AG04449 (cell line): ENCODE measurements around a stretch of chr20.

- RRBS, result no CpG with 5 or more reads among the region's 4 CpGs
Measured at GRCh38 chr20:40658382-40659094, 30.5 kb downstream of the MAFB start.

GRCh38 chr20:40683104-40683868, 5.8 kb downstream of the MAFB start:
- RRBS, result 9% methylated on average over 26 of the region's 66 CpGs

GRCh38 chr20:40685448-40685869, 3.6 kb downstream of the MAFB start:
- RRBS, result no CpG with 5 or more reads among the region's 6 CpGs

- RRBS, result no CpG with 5 or more reads among the region's 8 CpGs
Measured at GRCh38 chr20:41011274-41012224, 17.1 kb upstream of the TOP1 start.

DNA sequence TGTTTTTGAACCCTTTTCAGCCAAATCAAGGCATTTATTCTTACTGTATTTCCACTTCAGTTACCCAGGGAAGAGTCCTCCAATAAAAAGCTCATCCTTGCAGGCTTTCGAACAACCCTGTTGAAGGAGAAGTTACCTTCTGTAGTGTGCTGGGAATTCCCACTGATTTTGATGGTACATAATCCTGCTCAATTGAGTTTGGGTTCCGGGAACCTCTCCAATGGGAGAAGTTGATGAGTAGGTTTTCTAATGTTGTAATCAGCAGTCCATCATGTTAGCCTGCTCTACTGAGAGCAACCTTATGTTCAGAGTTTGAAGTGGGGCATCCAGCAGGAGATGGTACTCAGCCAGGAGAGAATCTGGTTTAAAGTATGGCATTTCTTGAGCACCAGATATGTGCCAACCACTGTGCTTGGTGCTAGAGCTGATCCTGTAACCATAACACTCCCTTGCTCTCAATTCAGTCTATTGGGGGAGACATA, 1.9 kb downstream of the TOP1 start:
- RRBS, result no CpG with 5 or more reads among the region's 2 CpGs

DNA sequence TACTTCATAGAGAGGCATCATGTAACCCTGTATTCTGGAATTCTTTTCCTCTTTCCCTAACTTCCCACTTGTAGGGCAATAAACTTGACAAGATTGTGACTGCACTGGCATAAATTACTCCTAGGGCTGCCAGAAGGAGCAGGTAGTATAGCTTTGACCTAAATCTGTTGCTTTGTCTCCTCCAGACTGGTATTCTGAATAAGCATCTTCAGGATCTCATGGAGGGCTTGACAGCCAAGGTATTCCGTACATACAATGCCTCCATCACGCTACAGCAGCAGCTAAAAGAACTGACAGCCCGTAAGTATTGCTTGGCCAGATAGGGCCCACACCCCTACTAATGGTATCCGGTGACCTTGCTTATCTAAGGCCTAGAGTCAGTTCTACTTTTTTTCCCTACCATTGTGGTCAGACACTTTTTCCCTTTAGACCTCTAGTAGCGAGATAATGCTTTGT, 21.2 kb upstream of the PLCG1 start:
- RRBS, result no CpG with 5 or more reads among the region's 5 CpGs

DNA sequence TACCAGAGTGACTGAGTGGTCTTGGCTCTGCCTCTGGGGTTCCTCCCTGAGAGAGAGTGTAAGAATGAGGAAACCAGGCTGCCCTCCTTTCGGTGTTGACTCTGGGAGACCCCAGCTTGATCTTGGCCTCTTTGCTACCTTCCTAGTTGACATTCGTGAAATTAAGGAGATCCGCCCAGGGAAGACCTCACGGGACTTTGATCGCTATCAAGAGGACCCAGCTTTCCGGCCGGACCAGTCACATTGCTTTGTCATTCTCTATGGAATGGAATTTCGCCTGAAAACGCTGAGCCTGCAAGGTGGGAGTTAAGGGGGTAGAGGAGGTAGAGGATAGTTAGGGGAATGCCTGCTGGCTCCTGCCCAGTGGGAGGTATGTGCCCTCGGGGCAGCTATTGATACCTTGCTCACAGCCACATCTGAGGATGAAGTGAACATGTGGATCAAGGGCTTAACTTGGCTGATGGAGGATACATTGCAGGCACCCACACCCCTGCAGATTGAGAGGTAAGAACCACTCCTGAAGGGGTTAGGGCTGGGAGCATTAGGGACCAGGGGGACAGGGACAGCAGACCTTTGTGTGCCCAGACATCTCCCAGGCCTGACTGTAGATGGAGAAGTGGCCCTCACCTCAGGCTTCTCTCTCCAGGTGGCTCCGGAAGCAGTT, 22.2 kb downstream of the PLCG1 start:
- RRBS, result 100% methylated on average over 1 of the region's 11 CpGs

DNA sequence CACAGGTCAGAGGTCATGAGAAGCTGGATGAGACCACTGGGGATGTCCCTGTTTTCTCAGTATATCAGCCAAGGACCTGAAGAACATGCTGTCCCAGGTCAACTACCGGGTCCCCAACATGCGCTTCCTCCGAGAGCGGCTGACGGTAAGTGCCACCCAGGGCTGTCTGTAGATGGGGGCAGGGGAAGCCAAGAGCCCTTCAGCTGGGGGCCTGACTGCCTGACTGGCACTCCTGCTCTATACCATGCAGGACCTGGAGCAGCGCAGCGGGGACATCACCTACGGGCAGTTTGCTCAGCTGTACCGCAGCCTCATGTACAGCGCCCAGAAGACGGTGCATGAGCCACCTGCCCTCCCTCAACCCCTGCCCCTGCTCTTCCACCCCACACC, 25.0 kb downstream of the PLCG1 start:
- RRBS, result no CpG with 5 or more reads among the region's 11 CpGs

- RRBS, result no CpG with 5 or more reads among the region's 14 CpGs
Measured at GRCh38 chr20:41168421-41169326, 31.3 kb downstream of the PLCG1 start.

DNA sequence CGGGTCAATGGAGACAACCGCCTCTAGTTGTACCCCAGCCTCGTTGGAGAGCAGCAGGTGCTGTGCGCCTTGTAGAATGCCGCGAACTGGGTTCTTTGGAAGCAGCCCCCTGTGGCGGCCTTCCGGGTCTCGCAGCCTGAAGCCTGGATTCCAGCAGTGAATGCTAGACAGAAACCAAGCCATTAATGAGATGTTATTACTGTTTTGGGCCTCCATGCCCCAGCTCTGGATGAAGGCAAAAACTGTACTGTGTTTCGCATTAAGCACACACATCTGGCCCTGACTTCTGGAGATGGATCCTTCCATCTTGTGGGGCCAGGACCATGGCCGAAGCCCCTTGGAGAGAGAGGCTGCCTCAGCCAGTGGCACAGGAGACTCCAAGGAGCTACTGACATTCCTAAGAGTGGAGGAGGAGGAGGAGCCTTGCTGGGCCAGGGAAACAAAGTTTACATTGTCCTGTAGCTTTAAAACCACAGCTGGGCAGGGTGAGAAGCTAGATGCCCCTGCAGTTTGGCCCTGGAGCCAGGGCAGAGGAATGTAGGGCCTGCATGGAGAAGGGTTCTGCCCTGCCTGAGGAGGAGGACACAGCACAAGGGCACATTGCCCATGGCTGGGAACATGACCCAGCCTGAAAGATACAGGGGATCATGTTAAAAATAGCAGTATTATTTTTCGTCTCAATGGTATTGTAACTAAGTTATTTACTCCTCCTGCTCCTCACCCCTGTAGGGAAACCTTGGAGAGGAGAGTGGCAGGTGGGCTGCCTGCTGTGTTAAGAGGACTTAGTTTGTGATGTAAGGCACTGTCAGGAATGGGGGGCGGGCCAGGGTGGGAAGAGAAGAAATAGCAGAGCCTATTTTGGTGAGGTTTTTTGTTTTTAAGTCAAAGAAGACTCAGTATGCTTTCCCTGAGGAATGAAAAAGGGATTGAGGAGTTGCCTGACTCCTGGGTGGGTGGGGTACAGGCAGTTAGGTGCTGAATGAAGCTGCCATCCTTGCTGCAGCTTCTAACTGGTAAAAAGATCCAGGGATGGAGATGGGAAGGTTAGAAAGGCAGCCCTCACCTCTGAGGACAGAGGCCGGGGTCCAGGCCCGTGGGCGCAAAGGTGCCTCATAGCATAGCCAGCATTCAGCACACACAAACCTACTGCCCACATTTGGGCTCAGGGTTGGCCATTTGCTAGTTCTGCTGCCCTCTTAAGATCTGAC, 37.5 kb downstream of the PLCG1 start:
- RRBS, result no CpG with 5 or more reads among the region's 16 CpGs

GRCh38 chr20:41309098-41309694, 8.3 kb downstream of the ZHX3 start:
- RRBS, result no CpG with 5 or more reads among the region's 4 CpGs

- RRBS, result no CpG with 5 or more reads among the region's 2 CpGs
Measured at GRCh38 chr20:41321620-41321959, 4.1 kb upstream of the ZHX3 start.

DNA sequence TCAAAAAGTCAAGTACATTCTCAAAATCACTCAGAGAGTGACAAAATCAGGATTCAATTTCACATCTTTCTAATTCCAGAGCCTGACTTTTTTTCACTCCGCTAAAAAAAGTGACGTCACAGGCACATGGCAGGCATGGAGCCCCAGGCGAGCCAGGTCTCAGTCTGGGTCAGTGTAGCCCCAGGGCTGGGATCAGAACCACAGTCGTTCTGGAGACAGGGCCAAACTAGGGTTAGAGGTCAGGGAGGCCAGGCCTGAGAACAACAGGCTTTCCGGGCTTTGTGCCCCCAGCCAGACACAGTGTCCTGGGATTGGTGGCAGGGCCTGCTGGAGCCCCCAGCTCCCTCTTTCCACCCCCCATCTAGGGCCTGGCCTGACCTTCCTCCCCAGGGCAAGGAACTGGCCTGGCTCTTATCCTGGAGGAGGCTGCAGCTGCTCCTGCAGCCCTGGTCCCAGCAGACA, 26.2 kb upstream of the EMILIN3 start:
- RRBS, result no CpG with 5 or more reads among the region's 5 CpGs

DNA sequence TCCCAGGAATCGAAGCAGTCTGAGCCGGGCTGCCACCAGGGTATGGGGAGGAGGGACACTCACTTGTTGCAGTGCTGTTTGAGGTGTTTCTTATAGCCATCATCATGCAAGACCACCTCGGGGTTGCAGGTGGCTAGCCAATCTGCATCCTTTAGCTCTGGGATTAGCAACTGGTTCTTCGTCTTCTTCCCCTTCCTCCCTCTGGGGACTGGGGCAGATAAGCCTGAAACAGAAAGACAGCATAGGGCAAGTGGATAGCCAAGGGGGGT, 84.2 kb upstream of the EMILIN3 start:
- RRBS, result no CpG with 5 or more reads among the region's 4 CpGs

DNA sequence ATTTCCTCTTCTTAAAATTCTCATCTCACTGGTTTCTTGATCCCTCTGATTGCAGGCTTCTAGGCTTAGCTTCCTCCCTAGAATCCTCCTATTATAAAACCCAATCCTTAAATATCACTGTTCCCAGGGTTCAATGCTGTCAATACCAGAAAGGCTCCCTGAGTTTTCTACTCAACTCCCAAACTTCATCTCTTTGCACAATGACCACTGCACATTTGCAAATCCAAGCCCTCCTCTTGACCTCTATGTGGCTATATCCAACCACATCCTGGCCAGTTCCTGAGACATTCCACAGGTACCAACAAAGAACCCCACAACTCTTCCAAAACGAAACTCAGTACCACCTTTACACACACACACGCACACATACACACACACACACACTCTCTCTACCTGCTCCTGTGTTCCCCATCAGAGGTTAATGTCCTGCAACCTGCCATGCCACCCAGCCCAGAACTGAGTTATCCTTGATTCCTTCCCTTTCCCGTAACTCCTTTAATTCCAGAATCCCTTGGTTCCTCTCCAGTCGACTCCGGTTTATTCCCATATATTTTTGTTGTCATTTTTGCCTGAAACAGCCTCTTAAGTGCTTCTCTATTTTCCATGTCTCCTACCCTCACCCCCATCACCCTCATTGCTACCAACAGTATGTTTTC, 58.5 kb downstream of the CHD6 start:
- RRBS, result no CpG with 5 or more reads among the region's 5 CpGs

DNA sequence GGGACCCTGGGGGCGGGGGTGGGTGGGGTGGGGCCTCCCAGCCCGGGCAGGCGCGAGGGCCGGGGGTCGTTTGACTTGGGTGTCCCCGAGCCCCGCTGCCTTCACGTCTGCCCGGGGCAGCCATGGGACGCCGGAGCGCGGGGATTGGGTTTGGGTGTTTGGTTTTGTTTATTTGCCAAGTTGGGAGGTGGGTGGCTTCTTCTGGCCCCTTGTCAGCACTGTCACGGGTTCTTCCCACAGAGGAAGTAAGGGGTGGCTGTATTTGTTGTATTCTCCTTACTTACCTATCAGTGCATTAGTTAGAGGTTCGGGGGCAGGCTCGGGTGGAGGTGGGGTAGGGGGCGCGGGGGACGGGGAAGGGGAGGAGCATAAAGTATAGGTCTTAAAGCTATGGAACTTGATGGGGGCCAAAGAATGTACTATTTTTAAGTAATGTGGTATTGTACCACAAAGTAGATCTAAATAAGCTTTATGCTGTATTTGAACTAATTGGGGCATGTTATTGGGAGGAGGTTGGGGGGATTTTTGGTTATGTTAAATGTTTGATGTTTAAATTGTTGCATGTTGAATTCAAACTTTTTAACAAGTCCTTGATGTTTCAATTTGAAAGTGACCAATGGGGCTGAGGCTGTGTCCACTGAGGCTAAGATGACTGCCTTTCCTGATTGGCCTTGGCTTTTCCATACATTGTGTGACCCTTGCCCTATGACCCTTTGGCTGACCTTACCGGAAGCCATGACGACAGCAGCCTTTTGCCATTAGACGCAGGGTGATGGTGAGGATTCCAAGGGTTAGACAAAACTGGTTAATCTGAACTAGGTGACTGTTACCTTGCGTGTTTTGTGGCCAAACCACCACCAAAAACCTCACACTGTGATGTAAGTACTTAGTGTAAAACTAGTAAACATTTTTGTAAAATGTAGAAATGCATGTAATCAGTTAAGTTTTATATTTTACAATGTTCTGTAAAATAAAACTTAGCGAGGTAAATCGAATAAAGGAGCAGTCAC, 1.2 kb downstream of the SRSF6 start:
- RRBS, result 3% methylated on average over 6 of the region's 26 CpGs

GRCh38 chr20:43514087-43515072, 6.9 kb downstream of the L3MBTL1 start:
- RRBS, result 52% methylated on average over 9 of the region's 54 CpGs

- RRBS, result no CpG with 5 or more reads among the region's 5 CpGs
Measured at GRCh38 chr20:43559373-43559955, 637 bp downstream of the SGK2 start.

DNA sequence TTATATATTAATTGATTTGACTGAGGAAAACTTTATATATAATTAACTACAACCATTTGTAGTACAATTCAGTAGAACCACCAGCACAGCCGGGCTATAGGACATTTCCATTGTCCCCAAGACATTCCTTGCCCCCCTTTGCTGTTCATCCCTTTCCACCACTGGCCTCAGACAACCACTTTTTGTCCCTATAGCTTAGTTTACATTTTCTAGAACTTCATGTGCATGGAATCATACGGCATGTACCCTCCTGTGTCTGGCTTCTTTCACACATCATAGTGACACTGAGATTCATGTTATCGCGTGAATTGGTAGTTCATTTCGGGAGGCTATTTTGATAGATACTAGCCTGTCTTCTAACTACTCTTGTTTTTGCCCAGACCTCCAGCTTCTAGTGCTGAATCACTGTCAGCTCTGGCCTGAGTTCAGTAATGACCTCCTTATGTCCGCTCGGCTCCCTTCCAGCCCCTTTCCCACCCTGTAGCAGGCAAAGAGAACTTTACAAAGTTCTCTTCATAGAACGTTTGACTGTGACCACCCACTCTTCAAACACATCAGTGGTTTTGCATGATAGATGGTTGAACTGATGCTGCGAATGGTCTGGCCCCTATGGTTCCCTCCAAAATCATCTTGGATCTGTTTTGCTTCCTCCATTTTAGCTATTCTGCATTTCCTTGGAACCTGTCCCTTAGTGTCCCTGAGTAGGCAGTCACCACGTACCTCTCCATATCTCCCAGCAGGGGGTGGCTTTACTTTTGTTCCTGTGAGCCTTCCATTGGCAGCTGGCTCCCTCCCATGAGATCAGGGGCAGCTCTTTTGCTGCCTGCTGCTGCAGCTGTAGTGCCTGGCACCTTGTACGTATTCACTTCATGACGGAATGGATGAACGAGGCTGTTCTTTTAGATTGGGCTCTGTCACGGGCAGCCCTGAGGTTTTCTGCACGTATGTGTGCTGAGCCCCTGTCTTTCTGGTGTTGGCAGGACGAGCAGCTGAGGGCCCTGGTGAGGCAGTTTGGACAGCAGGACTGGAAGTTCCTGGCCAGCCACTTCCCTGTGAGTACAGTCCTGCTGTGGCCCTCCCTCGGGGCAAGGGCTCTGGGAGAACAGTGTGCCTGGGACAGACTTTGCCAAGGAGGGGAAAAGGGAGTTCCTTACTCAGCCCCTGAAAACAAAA, 14.3 kb downstream of the MYBL2 start:
- RRBS, result no CpG with 5 or more reads among the region's 17 CpGs

DNA sequence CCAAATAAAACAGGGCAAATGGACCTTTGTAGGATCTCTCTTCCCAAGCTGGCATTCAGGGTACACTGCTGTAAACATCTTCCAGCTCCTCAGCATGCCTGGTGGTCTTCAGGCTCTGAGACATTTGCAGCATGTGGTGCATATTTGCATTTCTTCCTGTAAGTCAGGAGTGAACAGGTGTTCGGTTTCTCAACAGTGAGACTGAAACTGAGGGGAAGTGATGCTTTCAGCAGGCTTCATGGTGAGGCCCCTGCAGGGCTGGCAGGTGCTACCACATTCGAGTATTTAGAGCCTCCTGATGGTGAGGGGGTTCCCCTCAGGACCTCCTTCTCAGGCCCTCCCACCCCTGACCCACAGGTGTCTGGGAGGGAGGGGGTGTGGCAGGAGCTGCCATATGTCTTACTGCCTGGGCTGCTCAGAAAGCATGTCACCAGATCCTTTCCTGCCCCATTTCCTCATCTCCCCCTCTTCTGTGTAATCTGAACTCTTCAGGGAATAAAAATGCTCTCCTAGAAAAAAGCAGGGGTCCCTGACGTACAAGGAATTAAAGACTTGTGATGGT, 15.1 kb downstream of the MYBL2 start:
- RRBS, result no CpG with 5 or more reads among the region's 3 CpGs